ENCODE results near the genes STX7, TCF21 and AHI1.

- RAMPAGE, long total RNA: no peak
These were observed 171.9 kb upstream of the CCN2 start for GRCh38 chr6:132123127-132123334.

GRCh38 chr6:132153360-132153700 lies 202.2 kb upstream of the CCN2 start:
- RAMPAGE, long total RNA: no peak
- RRBS: no CpG with 5 or more reads among the region's 4 CpGs

DNA sequence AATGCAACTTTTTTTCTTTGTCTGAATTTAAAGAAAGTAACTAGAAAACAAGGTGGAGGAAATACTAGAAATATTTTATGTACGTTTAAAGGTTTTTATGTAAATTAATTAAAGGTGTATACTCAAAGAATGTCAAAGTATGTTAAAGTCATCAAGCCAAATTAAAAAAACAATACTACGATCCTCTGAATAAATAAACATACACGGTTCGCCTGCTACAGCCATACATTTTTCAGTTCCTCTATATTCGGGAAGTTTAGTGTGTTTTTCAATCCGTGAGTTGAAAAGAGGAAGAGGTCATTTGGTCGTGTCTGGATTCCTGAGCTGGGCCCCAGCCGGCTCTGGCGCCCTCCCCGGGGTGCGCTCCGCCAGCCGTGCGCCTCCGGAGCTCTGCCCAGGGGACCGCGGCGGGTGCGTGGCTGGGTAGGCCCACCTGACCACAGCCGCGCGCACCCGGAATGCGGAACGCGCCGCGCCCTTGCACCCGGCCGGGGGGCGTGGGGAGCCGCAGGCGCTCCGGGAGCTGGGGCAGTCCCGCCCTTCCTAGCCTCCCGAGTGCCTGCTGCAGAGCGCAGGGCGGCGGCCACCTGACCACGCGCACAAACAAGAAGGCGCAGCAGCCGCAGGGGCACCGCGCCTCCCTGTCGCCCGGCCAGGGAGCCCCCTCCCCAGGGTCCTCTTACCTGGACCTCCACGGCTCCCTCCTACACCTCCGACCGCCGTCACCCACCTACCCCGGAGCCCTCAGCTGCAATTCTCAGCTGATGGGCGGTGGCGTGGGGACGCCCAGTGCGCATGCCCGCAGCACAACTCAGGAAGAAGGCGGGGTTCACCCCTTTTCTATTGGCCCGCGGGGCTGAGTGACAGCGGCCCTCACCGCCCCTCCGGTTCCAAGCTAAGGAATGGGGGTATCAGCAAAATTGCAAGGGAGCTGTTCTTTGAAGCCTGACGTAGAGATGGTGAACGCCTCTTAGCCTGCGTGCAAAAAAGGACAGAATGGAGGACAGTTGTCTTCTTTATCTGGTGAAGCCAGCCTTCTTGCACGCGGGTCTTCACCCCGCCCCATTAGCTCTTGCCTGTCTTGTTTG lies at the start of gene STX7:
Gene STX7 (minus strand): TSS at position 793 of the 1,088 bp plus-strand sequence.
- RAMPAGE, long total RNA: start-site peak on the minus strand centred at position 760 of the sequence, 49 bp wide, 232 and 56 reads in 2 replicates
- RRBS: 2% methylated on average over 14 of the region's 69 CpGs

DNA sequence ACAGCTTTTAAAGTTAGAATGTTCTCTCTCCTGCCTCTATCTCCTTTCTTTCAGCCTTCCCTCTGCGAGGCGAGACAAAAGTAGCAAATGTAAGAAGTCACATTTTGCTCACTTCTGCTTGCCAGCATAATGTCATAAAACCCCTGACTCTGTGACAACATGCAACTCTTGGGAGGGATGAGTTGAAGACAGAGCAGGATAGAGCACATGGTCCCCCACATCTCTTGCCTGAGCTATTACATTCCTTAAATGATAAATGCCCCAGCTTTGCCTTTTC lies 5.1 kb downstream of the SLC18B1 start:
- RAMPAGE, long total RNA: no peak
- RRBS: no CpG with 5 or more reads among the region's 2 CpGs

- RAMPAGE, long total RNA: no peak
- RRBS: 31% methylated on average over 2 of the region's 33 CpGs
These were observed at the start of gene TCF21 for GRCh38 chr6:133888681-133889623. Gene TCF21, plus strand, starts transcription at chr6:133889113.

GRCh38 chr6:133988605-133989301 lies 35.7 kb downstream of the TBPL1 start:
- RAMPAGE, long total RNA: no peak
- RRBS: no CpG with 5 or more reads among the region's 4 CpGs

GRCh38 chr6:134174192-134174933 lies 121.9 kb upstream of the SLC2A12 start:
- RAMPAGE, long total RNA: no peak
- RRBS: no CpG with 5 or more reads among the region's 38 CpGs

GRCh38 chr6:134176252-134176776 lies 123.9 kb upstream of the SLC2A12 start:
- RAMPAGE, long total RNA: no peak
- RRBS: 3% methylated on average over 12 of the region's 31 CpGs

GRCh38 chr6:134249381-134249931 lies 68.5 kb downstream of the SGK1 start:
- RAMPAGE, long total RNA: no peak
- RRBS: no CpG with 5 or more reads among the region's 5 CpGs

DNA sequence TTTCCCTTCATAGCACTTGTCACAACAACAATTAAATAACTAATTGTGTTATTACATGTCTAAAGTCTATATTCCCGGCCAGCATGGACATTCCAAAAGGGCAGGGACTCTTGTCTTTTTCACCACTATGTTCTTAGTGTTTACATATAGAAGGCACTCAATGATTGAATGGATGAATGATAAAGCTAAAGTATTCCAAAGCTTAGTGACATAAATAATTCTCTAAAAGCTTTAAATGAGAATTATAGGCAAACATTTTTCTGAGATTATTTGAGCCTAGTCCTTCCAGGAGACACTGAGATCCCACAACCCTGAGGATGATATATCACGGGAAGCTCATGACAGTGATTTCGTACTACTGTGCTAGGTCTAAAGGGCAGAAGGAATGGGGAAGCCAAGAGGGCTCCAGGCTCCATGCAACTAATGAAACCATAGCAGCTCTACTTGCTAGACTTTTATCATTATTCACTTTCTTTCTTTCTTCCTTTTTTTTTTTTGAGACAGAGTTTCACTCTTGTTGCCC lies 57.2 kb upstream of the SGK1 start:
- RAMPAGE, long total RNA: no peak
- RRBS: no CpG with 5 or more reads among the region's 3 CpGs

- RAMPAGE, long total RNA: no peak
- RRBS: no CpG with 5 or more reads among the region's 4 CpGs
These were observed 211.9 kb upstream of the SGK1 start for GRCh38 chr6:134529756-134530362.

DNA sequence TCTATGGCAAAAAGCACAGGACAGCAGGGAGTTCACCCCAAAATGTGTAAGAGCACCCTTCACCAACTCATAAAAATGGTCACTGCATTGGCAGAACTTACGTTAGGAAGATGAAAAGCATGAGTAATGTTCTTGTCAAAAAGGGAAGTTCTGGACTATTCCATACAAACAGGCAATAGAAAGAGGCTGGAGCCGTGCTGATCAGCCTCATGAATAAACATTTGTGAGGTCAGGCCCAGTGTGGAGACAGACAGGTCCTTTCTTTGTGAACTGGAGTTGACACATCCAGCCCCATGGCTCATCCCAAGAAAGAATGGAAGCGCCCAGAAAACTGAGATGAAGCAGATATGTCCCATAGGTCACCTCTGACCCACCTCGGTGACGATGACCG lies 275.9 kb upstream of the SGK1 start:
- RAMPAGE, long total RNA: no peak
- RRBS: no CpG with 5 or more reads among the region's 6 CpGs

GRCh38 chr6:134714810-134715174 lies 235.1 kb downstream of the ALDH8A1 start:
- RAMPAGE, long total RNA: no peak
- RRBS: no CpG with 5 or more reads among the region's 8 CpGs

- RAMPAGE, long total RNA: no peak
- RRBS: no CpG with 5 or more reads among the region's 11 CpGs
These were observed 36.3 kb downstream of the MYB start for GRCh38 chr6:135217054-135218216.

DNA sequence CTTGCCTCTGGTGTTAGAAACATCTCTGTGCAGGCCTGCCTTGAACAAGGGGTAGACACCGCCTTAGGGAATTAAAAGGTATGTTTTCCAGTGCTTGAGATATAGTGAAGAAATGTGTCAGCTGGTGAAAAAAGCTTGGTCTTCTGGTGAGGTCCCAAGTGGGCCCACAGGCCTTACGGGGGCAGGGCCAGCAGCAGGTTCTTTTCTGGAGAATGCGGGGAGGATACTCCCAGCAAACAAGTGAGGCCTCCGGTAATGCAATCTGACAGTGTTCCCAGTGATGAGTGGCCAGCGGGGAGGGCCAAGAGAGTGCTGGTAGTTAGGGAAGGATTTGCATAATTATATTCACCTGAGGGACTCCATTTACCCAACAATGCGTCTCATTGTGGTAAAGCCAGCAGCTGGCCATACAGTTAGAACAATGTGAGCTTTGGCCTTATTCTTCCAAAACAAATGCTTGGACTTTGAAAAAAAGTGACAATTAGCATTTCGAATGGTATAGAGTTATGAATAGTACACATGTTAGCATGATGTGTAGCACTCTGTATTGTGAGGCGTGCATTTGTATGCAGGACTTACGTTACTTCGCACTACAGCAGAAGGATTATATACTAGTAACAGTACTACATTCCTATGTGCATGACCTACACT lies 69.7 kb downstream of the MYB start:
- RAMPAGE, long total RNA: no peak
- RRBS: no CpG with 5 or more reads among the region's 10 CpGs

DNA sequence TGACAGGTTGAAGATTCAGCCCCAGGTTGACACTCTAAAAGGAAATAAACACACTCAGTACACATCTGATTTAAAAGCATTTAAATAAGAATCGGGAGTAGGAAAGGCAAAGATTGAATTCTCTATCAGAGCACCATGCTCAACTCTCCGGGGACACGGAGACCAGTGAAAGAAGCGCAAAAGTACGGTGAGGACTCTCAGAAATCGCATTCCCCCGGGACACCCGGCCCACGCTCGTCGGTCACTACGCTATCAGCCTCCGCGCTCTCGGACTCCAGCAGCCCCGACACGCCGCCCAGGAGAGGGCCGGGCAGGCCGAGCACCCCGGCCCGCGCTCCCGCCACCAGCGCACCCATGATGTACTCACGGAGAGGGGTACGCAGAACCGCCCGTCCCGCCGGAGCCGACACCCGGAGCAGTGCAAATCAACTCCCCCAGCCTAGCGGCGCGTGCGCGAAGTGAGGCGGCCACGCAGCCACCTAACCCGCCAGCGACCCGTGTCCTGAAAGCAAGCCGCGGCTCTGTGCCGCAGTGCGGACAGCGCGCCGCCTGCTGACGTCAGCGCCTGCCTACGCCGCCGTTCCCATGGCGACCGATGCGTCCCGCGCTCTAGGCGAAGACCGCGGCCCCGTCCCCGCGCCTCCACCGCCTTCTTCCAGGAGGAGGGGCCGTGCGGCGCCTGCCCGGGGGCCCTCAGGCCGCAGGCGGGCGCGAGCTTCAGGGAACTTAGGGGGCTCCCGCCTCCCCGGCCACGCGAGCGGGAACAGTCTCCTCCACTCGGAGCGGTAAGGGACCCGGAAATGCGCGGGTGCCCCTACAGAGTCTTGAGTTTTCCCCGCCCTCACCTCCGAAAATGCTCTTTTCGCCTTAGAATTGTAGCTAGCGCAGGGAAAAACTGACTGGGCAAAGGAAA lies at the start of gene AHI1:
Gene AHI1 (minus strand): TSS at position 525 of the 913 bp plus-strand sequence.
- RAMPAGE, long total RNA: start-site peak on the minus strand centred at position 532 of the sequence, 57 bp wide, 118 and 20 reads in 2 replicates
- RRBS: 2% methylated on average over 39 of the region's 89 CpGs

DNA sequence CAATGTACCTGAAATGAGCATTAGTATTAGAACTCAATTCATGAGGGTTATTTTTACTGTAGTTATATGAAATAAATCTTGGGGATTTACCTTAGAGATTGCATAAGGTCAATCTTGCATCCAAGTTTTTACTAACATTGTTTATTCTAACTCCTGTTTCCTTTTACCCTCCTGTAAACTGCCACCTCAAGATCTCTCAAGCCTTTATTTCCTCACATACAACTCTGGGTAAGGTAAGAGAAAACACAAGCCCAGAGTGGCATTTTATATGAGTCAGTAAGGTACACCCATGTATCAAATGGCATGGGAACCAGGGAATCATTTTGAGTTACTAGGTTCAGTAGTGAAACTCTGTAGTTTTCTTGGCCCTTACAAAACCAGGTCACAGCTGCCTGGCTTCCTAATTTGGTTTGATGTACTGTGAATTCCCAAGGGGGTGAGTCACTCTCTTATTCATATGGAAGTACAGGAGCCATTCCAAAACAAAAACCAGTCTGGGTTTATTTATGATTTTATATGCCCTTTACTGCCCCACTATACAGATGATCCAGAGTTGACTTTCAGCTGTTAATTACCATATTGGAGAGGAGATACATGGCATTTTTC lies 70.6 kb downstream of the PDE7B start:
- RAMPAGE, long total RNA: no peak

GRCh38 chr6:136037229-136037707 lies 185.8 kb downstream of the PDE7B start:
- RAMPAGE, long total RNA: no peak
- RRBS: no CpG with 5 or more reads among the region's 6 CpGs

DNA sequence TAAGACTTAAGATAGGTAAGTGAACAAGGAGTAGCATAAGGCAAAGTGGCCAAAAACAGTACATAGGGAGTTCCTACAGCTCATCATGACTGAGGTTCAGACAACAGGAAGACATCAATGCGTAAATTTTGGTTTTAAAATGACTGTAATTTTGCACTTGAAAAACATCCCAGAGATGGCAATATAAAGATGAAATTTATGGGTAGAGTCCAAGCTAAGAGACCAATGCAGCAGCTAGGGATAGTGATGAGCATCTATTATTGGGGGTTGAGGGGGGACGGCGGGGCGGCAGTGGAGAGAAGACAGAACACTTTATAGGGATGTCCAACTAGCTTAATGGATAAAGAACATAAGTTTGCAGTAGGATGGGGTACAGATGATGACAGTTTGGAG lies 2.5 kb upstream of the MTFR2 start:
- RAMPAGE, long total RNA: no peak
- RRBS: no CpG with 5 or more reads among the region's 4 CpGs

DNA sequence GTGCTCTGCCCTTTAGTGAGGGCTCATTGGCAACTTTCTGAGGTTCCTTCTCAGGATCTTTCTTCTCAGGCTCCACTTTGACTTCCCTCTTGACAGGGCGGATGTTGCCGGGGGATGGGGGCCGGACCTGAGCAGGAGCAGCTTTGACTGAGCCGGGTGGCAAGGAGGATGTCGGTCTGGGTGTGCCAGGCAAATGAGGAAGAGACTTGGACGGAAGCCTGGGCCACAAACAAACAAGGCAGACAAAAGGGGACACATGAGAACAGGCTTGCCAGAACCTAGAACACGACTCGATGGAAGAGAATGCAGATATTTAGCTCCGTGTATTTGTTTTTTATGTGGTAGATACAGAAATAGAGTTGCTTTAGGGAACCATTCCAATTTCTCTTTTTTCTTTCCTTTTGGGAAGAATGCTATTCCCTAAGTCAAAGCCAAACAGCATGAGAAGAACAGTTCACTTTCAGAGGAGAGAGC lies 76.2 kb upstream of the BCLAF1 start:
- RAMPAGE, long total RNA: no peak
- RRBS: no CpG with 5 or more reads among the region's 9 CpGs